Endothelial cell of umbilical vein (primary cell): ENCODE data around the genes PTCHD1, ZFX and SUPT20HL1.

DNA sequence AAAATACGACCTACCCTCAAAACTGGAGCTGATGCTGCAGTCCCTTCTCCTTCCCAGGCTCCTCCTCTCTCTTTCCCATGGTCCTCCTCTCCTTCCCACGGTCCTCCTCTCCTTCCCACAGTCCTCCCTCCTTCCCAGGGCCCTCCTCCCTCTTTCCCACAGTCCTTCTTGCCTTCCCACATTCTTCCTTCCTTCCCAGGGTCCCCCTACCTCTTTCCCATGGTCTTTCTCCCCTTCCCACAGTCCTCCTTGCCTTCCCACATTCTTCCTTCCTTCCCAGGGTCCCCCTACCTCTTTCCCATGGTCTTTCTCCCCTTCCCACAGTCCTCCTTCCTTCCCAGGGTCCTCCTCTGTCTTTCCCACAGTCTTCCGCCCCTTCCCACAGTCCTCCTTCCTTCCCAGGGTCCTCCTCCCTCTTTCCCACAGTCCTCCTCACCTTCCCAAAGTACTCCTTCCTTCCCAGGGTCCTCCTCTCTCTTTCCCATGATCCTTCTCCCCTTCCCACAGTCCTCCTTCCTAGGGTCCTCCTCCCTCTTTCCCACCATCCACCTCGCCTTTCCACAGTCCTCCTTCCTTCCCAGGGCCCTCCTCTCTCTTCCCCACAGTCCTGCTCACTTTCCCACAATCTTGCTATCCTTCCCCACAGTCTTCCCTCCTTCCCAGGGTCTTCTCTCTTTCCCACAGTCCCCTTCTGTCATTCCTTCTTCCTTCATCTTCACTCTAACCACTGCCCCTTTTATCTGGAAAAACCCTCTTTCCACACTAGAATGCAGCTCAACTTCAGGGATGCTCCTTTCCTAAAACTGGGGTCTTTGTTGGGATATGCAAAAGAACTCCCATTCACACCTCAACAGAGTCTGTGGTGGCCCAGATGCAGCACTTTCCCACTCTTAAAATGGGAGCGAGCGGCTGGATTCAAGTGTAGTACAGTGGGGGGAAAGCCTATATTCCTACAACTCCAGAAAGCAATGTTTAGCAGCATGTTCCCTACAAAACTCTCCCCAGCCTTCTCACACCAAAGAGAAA, 54.0 kb downstream of the SH3KBP1 start:
- PRO-cap: no peak
CAGE:
- cytosol, long polyA minus RNA: no peak
- cytosol, long polyA plus RNA: no peak
- long polyA plus RNA: no peak
- nucleus, long polyA minus RNA: no peak
- nucleus, long polyA plus RNA: no peak

- PRO-cap: no peak
CAGE:
- cytosol, long polyA minus RNA: no peak
- cytosol, long polyA plus RNA: no peak
- long polyA plus RNA: no peak
- nucleus, long polyA minus RNA: start-site peak on the minus strand at chrX:19966214-19966382, 19 reads
- nucleus, long polyA plus RNA: no peak
These were observed 24.8 kb downstream of the BCLAF3 start for GRCh38 chrX:19965985-19966575.

DNA sequence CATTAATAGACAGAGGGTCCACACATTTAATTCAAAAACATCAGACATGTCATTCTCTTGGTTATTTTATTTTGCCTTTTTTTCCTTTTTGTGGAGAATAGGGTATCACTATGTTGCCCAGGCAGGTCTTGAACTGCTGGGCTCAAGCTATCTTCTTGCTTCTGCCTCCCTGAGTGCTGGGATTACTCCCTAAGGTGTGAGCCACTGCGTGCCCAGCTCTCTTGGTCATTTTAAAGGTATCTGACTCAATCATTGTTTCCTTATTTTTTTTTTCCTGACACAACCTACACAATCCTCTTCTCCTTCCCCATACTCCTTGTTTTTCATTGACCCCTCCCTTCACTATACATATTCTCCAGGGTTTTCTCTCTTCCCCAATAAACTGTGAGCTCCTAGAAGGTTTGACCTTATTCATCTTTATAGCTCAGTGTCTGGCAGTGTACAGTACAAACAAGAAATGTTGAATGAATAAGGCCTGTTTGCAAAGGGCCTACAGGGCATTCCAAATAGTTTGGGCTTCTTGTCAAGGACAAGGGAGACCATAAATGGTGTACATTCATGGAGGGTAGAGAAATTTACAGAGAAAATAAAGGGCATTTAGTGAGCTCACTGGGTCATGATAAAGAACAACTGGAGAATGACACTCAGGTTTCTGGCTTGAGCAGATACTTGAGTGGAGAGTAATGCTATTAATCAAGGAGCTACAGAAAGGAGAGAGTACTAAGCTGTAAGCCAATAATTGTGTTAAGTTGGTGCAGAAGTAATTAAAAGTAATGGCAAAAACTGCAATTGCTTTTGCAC, 47.4 kb upstream of the EIF1AX start:
- PRO-cap: no peak
CAGE:
- cytosol, long polyA minus RNA: no peak
- cytosol, long polyA plus RNA: no peak
- long polyA plus RNA: no peak
- nucleus, long polyA minus RNA: no peak
- nucleus, long polyA plus RNA: no peak

DNA sequence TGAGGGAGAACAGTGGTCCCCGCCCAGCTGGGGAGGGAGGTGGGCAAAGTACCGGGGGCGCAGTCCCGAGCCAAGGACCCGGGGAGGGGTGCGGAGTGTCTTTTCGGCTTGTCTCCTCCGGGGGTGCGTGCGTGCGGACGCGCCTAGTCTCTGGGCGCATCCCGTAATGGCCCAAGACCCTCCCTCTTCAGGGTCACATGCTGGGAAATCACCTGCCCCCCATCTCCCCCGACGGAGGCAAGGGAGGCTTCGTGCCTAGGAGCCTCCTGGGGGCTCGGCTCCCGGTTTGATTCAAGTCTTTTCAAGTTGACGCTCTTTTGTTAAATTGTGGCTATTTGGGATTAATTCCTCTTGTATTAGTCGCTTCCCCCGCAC, 609 bp upstream of the RPS6KA3 start:
- PRO-cap: no peak
CAGE:
- cytosol, long polyA minus RNA: no peak
- cytosol, long polyA plus RNA: no peak
- long polyA plus RNA: no peak
- nucleus, long polyA minus RNA: no peak
- nucleus, long polyA plus RNA: no peak

GRCh38 chrX:21658772-21659347, 730 bp upstream of the KLHL34 start:
- PRO-cap: no peak
CAGE:
- cytosol, long polyA minus RNA: no peak
- cytosol, long polyA plus RNA: no peak
- long polyA plus RNA: no peak
- nucleus, long polyA minus RNA: no peak
- nucleus, long polyA plus RNA: no peak

GRCh38 chrX:21678106-21678379, 19.9 kb upstream of the KLHL34 start:
- PRO-cap: no peak
CAGE:
- cytosol, long polyA minus RNA: no peak
- cytosol, long polyA plus RNA: no peak
- long polyA plus RNA: no peak
- nucleus, long polyA minus RNA: no peak
- nucleus, long polyA plus RNA: no peak

- PRO-cap: no peak
CAGE:
- cytosol, long polyA minus RNA: no peak
- cytosol, long polyA plus RNA: no peak
- long polyA plus RNA: no peak
- nucleus, long polyA minus RNA: no peak
- nucleus, long polyA plus RNA: no peak
These were observed 35.3 kb upstream of the SMS start for GRCh38 chrX:21905137-21905676.

DNA sequence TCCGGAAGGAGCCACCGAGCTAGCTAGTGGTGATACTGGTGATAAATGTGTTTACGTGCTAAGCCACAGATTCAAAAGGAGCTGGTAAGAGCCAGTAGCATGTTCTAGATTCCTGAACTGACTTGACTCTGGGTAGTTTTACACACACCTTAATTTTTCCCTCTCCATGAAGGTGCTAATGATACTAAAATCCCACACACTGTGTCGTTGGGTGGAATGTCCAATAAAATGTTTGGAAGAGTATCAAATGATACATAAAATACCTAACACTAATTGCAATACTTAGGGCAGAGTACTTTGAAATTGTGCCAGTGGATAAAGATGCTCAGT, 8.5 kb downstream of the SMS start:
- PRO-cap: no peak
CAGE:
- cytosol, long polyA minus RNA: no peak
- cytosol, long polyA plus RNA: no peak
- long polyA plus RNA: no peak
- nucleus, long polyA minus RNA: no peak
- nucleus, long polyA plus RNA: no peak

DNA sequence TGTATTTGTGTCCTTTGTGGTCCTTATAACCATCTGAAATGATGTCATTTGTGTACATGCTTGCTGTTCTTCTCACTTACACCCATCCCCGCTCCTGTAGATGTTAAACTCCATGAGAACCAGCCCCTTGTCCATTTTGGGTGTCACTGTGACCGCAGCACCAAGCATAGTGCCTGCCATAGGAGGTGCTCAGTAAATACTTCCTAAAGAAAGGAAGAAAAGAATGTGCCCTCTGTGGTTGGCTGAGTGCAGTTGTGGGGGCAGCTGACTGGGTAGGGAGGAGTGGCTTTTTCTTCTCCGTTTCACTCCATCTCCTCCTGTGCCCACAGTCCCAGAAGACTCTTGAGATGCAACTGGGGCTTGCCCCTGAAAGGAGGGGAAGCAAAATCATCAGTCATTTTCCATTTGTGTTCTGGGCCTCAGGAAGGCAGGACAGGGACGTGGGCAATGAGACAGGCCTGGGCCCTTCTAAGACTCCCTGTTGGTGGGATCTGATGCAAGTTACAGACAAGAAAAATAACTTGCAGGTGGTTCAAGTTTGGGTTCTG, 25.6 kb downstream of the PHEX start:
- PRO-cap: no peak
CAGE:
- cytosol, long polyA minus RNA: no peak
- cytosol, long polyA plus RNA: no peak
- long polyA plus RNA: no peak
- nucleus, long polyA minus RNA: no peak
- nucleus, long polyA plus RNA: no peak

GRCh38 chrX:23334617-23335148, at the start of gene PTCHD1:
Gene PTCHD1, plus strand, starts transcription at chrX:23334849.
- PRO-cap: no peak
CAGE:
- cytosol, long polyA minus RNA: no peak
- cytosol, long polyA plus RNA: no peak
- long polyA plus RNA: no peak
- nucleus, long polyA minus RNA: no peak
- nucleus, long polyA plus RNA: no peak

GRCh38 chrX:23373360-23373903, 38.8 kb downstream of the PTCHD1 start:
- PRO-cap: no peak
CAGE:
- cytosol, long polyA minus RNA: no peak
- cytosol, long polyA plus RNA: no peak
- long polyA plus RNA: no peak
- nucleus, long polyA minus RNA: no peak
- nucleus, long polyA plus RNA: no peak

DNA sequence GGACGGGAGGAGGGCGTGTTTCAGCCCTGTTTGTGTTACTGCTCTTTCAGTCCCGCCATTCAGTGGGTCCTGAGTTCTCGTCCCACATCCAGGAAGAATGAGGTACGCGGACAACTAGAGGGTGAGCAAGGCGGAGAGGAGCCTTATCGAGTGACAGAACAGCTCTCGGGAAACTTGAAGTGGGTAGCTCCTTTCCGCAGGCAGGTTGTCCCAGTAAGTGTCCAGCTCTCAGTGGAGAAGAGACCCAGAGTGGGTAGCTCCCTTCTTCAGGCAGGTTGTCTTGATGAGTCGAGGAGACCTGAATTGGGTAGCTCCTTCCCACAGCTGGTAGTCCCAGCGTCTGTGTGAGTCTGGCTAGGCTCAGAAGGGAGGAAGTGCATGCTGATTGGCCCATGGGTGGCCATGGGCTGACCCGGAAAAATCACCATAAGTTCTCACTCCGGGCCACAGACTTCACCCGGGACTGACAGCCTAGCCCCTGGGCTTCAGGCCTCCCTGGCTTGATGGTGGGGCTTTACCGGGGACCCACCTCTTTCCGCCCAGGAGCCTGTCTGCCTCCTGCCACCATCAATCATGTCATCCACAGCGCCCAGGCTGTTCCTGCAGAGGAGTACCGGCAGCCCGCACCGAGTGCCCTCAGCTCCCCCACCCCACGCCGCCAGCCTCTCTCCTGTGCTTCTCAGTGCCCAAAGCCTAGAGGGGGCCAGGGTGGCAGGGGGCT, 16.4 kb upstream of the SAT1 start:
- PRO-cap: no peak
CAGE:
- cytosol, long polyA minus RNA: no peak
- cytosol, long polyA plus RNA: no peak
- long polyA plus RNA: no peak
- nucleus, long polyA minus RNA: no peak
- nucleus, long polyA plus RNA: no peak

- PRO-cap: no peak
CAGE:
- cytosol, long polyA minus RNA: no peak
- cytosol, long polyA plus RNA: no peak
- long polyA plus RNA: no peak
- nucleus, long polyA minus RNA: no peak
- nucleus, long polyA plus RNA: no peak
These were observed 4.1 kb downstream of the SAT1 start for GRCh38 chrX:23787077-23787400.

- PRO-cap: no peak
CAGE:
- cytosol, long polyA minus RNA: no peak
- cytosol, long polyA plus RNA: no peak
- long polyA plus RNA: no peak
- nucleus, long polyA minus RNA: no peak
- nucleus, long polyA plus RNA: no peak
These were observed 61.8 kb downstream of the SAT1 start for GRCh38 chrX:23844733-23845203.

DNA sequence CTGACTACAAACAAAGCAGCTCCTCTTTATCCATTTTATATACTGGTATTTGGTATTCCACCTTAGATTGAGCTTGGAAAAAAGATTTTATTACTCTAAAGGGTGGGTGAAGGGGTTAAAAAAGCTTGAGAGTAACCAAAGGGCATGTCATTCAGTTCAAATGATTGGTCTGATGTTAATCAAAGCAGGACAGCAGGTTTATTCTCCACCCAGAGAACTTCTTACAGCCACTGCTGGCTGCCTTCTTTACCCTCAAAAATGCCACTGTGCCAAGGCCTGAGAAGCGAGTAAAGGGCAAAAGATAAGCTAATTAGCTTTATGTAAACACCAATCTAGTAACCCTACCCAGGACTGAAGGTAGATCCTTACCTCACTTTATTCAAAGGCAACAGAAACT, 28.1 kb downstream of the APOO start:
- PRO-cap: no peak
CAGE:
- cytosol, long polyA minus RNA: no peak
- cytosol, long polyA plus RNA: no peak
- long polyA plus RNA: no peak
- nucleus, long polyA minus RNA: no peak
- nucleus, long polyA plus RNA: no peak

DNA sequence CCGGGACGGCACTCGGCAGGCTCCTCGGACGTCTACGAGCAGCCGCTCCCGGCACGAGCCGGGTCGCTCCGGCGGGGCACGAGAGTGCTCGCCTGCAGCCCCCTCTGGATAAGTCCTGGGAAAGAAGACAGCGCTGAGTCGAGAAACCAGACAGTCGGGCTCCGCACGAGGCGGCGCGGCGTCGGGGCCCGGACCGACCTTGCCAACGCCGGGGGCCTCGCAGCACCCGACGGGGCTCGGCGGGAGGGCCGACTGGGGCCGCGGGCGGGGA, 2.1 kb downstream of the KLHL15 start:
- PRO-cap: bidirectional peak, plus-strand start at position 153 of the sequence, minus-strand start at position 114 of the sequence
CAGE:
- cytosol, long polyA minus RNA: no peak
- cytosol, long polyA plus RNA: no peak
- long polyA plus RNA: no peak
- nucleus, long polyA minus RNA: no peak
- nucleus, long polyA plus RNA: no peak

DNA sequence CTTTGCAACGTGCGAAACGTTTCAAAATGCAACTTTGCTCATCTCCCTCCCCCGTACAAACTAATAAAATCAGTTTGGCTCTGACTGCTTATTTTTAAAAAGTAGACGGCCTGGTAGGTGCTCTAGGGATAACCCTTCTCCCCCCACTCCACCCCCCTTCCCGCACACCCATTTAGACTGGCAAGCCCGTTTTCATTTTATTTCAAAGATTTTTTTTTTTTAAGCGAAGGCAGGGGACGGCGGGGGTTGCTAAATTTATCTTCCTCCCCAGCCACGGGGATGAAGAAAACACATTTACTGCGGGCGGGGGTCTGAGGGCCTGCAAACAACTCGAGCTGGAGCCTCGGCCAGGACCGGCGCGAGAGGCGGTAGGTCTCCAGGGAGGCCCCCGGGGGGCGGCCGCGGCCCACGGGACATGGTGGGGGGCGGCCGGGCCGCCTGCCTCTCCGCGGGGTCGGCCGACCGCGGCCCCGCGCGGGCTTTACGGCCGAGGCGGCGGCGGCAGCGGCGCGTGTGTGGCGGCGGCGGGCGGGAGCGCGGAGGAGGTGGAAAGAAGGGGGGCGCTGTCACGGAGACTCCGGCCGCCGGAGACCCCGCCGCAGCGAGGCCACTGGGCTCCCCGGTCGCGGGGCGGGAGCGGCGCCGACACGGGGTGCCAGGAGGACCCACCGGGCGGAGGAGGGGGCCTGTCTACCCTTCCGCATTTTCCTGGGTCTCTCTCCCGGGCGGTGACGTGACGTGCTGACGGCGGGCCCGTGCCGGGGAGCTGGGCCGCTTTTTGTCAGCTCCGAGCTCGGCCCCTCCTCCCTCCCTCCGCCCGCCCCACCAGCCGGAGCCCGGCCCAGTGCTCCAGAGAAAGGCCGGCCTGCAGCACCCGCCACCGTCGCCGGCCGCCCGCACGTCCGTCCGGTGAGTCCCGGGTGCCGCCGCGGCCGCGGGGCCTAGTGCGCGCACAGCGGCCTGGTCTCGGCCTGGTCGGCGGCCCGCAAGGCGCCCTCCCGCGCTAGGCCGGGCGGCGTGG, at the start of gene ZFX:
Gene ZFX, plus strand, starts transcription at position 844 of the 1,021 bp plus-strand sequence.
- PRO-cap: bidirectional peak, plus-strand start at position 416 of the sequence, minus-strand start at position 351 of the sequence; bidirectional peak, plus-strand start at position 852 of the sequence, minus-strand start at position 720 of the sequence
CAGE:
- cytosol, long polyA minus RNA: start-site peak on the plus strand centred at position 853 of the sequence, 19 bp wide, 26 reads
- cytosol, long polyA plus RNA: no peak
- long polyA plus RNA: start-site peak on the plus strand centred at position 855 of the sequence, 33 bp wide, 91 and 75 reads in 2 replicates
- nucleus, long polyA minus RNA: start-site peak on the plus strand centred at position 571 of the sequence, 80 bp wide, 18 reads; start-site peak on the plus strand centred at position 867 of the sequence, 33 bp wide, 200 reads
- nucleus, long polyA plus RNA: start-site peak on the plus strand centred at position 856 of the sequence, 29 bp wide, 106 and 58 reads in 2 replicates

GRCh38 chrX:24196728-24197376, 47.3 kb downstream of the ZFX start:
- PRO-cap: no peak
CAGE:
- cytosol, long polyA minus RNA: no peak
- cytosol, long polyA plus RNA: no peak
- long polyA plus RNA: no peak
- nucleus, long polyA minus RNA: no peak
- nucleus, long polyA plus RNA: no peak

- PRO-cap: no peak
CAGE:
- cytosol, long polyA minus RNA: no peak
- cytosol, long polyA plus RNA: no peak
- long polyA plus RNA: no peak
- nucleus, long polyA minus RNA: no peak
- nucleus, long polyA plus RNA: no peak
These were observed 16.7 kb downstream of the SUPT20HL2 start for GRCh38 chrX:24297197-24297552.

GRCh38 chrX:24360324-24360923, at the start of gene SUPT20HL1:
Gene SUPT20HL1, plus strand, starts transcription at chrX:24360639.
- PRO-cap: no peak
CAGE:
- cytosol, long polyA minus RNA: no peak
- cytosol, long polyA plus RNA: no peak
- long polyA plus RNA: no peak
- nucleus, long polyA minus RNA: no peak
- nucleus, long polyA plus RNA: no peak